Hair follicular keratinocyte (primary cell): ENCODE measurements around a stretch of chr22.

- RAMPAGE, long total RNA: no peak
Observed at GRCh38 chr22:23800327-23800715, 13.6 kb downstream of the SMARCB1 start.

DNA sequence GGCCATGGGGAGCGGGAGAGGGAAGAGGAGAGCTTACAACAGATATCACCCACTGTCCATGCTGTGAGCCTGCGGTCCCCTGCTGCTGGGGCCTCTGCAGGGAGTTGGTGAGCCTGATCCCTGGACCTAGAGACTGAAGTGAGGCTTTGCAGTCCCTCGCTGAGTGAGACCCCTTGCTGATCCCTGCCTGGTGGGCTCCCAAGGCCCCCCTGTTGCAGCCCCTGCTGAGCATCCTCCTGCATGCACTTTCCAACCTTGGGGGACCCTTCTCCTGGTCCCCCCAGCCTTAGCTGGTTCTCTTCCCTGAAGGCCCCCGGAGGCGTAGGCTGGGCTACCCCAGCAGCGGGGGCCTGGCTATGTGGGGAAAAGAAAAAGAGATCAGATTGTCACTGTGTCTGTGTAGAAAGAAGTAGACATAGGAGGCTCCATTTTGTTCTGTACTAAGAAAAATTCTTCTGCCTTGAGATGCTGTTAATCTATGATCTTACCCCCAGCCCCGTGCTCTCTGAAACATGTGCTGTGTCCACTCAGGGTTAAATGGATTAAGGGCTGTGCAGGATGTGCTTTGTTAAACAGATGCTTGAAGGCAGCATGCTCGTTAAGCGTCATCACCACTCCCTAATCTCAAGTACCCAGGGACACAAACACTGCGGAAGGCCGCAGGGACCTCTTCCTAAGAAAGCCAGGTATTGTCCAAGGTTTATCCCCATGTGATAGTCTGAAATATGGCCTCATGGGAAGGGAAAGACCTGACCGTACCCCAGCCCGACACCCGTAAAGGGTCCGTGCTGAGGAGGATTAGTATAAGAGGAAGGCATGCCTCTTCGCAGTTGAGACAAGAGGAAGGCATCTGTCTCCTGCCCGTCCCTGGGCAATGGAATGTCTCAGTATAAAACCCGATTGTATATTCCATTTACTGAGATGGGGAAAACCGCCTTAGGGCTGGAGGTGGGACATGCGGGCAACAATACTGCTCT, 12.8 kb downstream of the MIF start:
- RAMPAGE, long total RNA: no peak

- RAMPAGE, long total RNA: no peak
Observed at GRCh38 chr22:24162327-24162915, 18.9 kb upstream of the SUSD2 start.

DNA sequence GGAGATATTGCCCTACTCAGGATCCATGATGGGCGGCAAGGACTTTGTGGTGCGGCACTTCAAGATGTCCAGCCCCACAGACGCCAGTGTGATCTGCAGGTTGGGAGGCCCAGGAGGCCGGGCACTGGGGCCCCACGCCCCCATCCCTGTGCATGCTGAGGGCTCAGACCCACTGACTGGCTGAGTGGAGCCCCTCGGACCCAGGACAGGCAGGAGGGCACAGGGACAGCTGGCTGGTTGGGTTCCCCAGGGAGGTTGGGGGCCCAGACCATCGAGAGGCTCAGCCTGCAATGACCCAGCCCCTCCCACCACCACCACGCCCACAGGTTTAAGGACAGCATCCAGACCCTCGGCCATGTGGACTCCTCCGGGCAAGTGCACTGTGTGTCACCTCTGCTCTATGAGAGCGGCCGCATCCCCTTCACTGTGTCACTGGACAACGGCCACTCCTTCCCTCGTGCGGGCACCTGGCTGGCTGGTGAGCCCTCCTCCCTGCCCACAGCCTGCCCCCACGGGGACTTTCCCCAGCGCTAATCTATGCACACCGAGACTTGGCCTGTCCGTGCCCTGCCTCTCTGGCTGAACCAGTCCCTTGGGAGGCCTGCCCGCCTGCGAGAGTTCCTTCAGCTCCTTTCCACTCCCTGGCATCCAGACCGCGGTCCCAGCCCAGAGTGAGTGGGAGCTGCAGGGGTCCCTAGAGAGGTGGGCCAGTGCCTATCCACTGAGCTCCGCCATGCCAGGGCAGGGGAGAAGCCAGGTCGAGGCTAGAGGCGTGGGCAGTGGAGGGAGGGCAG, 2.1 kb downstream of the SUSD2 start:
- RAMPAGE, long total RNA: no peak

DNA sequence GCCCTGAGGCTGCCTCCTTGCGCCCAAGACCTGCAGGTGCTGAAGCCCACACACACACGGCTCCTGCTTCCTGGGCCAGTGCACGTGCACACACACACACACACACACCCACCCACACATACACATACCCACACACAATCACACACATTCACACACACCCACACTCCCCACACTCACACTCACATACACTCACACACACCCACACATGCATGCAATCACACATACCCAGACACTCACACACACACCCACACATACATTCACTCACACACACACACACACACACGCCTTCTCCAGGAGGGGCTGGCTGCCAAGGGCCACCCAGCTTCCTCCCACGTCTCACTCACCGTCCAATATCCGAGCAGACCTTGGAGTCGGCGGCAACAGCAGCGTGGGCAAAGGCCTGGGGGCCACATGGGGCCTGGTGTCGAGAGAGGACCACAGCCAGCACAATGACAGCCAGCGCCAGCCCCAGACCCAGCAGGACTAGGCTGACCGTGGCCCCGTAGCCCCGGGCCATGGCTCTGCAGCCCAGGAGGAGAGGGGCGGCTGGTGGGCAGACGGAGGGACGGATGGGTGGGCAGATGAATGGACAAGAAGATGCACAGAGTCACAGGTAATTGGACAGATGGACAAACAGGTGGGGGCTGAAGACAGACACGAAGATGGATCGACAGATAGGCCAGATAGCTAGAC, 527 bp downstream of the GGT5 start:
- RAMPAGE, long total RNA: no peak

DNA sequence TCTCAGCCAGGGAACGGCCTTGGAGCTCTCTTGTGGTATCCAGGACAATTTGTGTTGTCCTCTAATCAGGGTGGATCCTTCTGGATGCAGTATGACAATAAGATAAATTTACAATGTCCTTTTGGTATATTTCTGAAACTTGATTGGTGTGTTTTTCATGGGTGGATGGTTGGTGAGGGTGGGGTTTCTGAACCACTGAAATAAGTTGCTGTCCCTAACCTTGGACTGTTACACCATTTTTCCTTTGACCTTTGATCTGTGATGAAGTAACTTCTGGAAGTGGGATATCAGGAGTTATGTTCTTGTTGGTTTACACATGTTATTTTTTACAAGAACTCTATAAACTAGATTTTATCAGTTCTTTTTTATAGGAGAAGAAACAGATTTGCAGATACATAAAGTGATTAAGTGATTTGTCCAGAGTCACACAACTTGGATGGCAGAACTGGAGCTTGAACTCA, 21.5 kb downstream of the SPECC1L start:
- RAMPAGE, long total RNA: no peak

GRCh38 chr22:24303034-24303859, 32.6 kb downstream of the SPECC1L start:
- RAMPAGE, long total RNA: no peak

GRCh38 chr22:24383996-24384499, 43.4 kb upstream of the ADORA2A start:
- RAMPAGE, long total RNA: no peak

- RAMPAGE, long total RNA: no peak
Observed at GRCh38 chr22:24419642-24420593, 7.5 kb upstream of the ADORA2A start.

DNA sequence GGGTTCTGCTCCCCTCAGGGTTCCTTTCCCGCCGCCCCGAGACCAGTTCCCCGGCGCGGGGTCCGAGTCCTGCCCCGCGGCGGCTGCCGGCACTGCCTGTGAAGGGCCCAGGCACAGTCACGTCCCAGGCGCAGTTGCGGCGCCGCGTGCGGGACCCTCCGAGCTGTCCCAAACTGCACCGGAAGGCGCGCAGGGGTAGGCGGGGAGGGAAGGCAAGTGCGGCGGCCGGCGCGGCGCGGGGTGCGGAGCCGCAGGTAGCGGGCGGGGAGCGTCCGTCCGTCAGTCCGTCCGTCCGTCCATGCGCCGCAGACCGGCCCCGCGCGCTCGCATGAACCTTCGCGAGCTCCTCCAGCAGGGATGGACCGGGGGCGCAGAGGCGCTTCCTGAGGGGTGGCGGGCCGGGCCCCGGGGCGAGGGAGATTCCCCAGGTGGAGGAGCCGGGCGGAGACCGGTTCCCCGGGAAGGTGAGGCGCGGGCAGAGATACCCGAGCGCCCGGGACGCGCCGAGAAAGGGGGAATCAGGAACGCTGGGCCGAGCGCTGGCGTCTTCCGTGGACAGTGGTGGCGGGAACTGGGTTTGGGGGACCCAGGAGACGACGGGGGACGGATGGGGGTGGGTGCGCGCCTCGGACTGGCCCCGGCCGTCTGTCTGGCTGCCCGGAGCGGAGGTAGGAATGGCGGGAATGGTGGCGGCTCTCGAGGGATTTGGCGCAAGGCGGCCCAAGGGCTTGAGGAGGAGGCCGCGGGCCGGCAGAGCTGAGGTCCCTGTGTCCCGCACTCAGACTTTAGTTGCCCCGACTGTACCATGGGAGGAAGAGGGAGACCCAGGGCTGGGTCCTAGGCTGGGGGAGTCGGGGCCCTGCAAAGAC, 3.1 kb upstream of the ADORA2A start:
- RAMPAGE, long total RNA: no peak

GRCh38 chr22:24433927-24435022, 6.9 kb downstream of the ADORA2A start:
- RAMPAGE, long total RNA: no peak

DNA sequence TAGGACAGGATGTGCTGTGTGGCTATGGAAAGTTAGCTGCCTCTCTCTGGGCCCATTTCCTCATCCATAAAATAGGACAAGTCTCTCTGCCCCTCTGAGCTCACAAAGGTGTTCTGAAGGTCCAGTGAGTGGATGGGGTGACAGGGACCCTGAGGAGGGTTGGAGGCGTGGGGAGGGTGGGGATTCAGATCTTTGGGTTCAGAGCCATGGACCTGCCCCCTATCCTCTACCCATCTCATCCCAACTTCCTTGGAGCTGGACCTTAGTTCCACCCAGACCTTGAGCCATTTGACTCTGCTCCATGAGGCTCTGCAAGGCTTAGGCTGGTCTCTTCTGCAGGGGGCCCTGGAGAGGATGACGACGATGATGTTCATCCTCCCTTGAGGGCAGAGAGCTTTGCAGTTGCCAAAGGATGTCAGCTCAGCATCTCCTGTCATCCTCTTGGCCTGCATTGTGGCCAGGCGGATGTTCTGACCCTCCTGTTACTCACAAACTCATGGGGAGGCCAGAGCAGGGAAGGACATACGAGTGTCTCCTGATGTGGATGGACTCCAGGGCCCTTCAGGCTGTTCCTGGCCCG, 8.2 kb downstream of the ADORA2A start:
- RAMPAGE, long total RNA: no peak

DNA sequence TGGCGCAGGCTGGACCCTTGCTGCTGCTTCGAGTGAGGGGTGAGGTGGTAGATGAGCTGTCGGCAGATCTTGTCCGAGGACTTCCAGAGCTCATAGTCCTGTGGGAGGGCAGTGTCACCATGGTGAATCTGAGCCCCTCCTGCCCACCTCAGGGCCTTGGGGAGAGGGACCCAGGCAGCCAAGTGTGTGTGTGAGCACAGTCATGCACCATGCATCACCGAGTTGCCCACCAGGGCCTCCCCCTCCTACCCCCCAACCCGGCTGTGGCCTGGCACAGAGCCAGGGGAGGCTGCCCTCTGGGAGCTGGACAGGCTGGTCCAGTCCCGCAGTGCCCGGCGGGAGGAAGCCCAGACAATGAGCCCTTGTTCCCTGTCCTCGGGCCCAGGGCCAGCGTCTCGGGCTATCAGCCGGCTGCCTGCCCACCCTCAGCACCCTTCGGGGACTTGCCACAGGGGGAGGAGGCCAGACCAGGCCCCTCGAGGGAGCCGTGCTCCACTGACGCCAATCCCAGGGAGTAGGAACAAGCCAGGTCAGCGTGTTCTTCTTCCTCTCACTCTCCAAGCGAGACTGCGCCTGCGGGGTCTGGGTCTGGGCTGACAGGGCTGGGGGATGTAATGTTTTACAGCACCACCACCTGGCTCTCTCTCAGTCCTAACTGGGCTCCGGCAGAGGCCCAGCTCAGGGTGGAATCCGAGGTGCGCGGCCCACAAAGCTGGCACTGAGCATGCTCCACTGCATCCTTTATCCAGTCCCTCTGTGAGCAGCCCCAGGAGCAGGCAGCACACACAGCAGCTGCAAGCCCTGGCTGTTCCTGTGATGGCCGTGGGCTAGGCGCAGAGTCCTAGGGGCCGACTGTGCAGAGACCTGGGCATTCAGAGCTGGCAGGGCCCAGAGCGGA, 4.4 kb downstream of the LRRC75B start:
- RAMPAGE, long total RNA: no peak

- RAMPAGE, long total RNA: no peak
Observed at GRCh38 chr22:24632602-24633121, 29.7 kb downstream of the GGT1 start.

GRCh38 chr22:24695770-24696381, 78.6 kb downstream of the PIWIL3 start:
- RAMPAGE, long total RNA: no peak

GRCh38 chr22:24697281-24698066, 77.0 kb downstream of the PIWIL3 start:
- RAMPAGE, long total RNA: no peak

- RAMPAGE, long total RNA: no peak
Observed at GRCh38 chr22:25040869-25041671, 88.6 kb downstream of the KIAA1671 start.

GRCh38 chr22:25064682-25065330, 112.3 kb downstream of the KIAA1671 start:
- RAMPAGE, long total RNA: no peak

- RAMPAGE, long total RNA: no peak
Observed at GRCh38 chr22:25069945-25070523, 117.5 kb downstream of the KIAA1671 start.

DNA sequence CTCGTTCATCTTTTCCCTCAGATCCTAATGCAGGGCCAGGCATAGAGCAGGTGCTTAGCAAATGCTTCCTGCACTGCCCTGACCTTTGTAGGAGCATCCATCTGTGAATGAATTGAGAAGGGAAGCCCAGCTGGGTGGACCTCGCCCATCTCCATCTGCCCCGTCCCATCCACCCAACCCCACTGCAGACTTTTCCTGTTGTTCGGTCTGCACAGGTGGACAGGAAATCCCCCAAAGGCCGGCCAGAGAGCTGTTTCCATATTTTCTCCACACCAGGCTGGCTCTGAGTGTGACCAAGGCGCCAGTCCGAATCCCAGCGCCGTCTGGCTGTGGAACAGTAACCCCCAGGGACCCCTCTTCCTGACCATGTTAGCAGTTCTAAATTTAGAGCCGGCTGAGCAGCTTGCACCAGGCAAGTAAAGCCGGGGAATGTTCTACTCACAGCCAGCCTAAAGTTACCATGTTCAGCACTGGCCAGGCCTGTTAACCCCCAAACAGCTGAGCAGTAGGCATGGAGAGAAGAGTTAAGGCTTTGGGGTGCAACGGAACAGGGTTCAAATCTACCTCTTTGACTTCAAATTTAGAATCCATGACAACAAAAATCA, 113.1 kb upstream of the CRYBB3 start:
- RAMPAGE, long total RNA: no peak